ENCODE results near the genes DEDD and PCP4L1.

DNA sequence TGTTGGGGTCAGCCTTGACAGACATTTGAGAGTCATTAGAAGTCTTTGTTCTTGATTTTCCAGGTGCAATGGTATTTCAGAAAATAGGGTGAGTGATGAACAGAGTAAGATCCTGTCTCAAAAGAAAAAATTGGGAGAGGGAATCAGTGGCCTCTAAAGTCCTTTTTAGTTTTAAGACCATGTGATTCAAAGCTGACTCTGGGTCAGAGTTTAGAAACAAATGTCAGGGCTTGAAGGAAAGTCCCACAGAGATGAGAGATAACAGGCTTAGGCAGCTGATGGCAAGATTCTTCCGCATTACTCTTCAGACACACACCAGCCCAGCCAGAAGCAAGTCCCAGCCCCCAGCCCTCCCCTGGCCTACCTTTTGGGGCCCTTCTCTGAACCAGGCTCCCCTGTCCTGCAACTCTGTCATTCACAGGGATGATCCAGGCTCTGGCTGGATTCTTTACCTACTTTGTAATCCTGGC, 13.2 kb upstream of the CASQ1 start:
- PRO-cap: no peak

GRCh38 chr1:160261499-160261796, 901 bp downstream of the DCAF8 start:
- PRO-cap: bidirectional peak, plus-strand start at chr1:160261734, minus-strand start at chr1:160261651

- PRO-cap: no peak
Measured at GRCh38 chr1:160277031-160277546, 7.8 kb downstream of the PEX19 start.

GRCh38 chr1:160289324-160290385, 4.7 kb upstream of the PEX19 start:
- PRO-cap: no peak

GRCh38 chr1:160294283-160294878, 9.4 kb upstream of the PEX19 start:
- PRO-cap: no peak

GRCh38 chr1:160338534-160339843, 4.1 kb downstream of the COPA start:
- PRO-cap: no peak

- PRO-cap: no peak
Measured at GRCh38 chr1:160346956-160347290, 3.7 kb downstream of the NCSTN start.

DNA sequence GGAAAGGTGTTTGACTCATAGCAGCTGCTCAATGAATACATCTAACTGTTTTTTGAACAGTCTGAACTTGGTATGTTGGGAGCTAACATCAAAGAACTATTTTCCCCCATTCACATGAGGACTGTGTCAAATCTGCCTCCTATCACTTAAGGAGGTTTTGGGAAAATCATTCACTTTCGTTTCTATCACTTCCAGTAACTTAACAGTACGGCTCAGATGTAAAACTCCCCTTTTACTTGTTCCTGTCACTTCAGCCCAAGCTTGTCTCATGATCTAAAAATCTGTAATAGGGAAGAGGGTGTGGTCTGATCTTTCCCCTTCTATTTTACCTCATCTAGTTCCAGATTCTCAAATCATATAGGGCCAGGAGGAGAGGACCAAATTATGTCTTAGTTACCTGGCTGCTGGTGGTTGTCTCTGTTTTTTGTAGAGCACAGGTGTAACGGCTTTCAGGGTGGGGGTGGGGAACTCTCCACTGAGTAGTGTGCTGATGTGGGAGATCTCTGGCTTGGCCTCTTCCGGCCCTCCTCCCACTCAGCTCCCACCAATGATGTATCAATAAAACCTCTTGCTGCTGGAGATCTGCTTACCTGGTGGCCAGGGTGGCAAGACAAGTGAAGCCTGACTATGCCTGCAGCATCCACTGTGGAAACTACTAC, 26.3 kb upstream of the SLAMF1 start:
- PRO-cap: no peak

- PRO-cap: no peak
Measured at GRCh38 chr1:160797028-160797923, 1.3 kb downstream of the LY9 start.

- PRO-cap: no peak
Measured at GRCh38 chr1:161011922-161012516, 8.9 kb downstream of the F11R start.

GRCh38 chr1:161084476-161085106, 4.8 kb downstream of the NECTIN4 start:
- PRO-cap: no peak

DNA sequence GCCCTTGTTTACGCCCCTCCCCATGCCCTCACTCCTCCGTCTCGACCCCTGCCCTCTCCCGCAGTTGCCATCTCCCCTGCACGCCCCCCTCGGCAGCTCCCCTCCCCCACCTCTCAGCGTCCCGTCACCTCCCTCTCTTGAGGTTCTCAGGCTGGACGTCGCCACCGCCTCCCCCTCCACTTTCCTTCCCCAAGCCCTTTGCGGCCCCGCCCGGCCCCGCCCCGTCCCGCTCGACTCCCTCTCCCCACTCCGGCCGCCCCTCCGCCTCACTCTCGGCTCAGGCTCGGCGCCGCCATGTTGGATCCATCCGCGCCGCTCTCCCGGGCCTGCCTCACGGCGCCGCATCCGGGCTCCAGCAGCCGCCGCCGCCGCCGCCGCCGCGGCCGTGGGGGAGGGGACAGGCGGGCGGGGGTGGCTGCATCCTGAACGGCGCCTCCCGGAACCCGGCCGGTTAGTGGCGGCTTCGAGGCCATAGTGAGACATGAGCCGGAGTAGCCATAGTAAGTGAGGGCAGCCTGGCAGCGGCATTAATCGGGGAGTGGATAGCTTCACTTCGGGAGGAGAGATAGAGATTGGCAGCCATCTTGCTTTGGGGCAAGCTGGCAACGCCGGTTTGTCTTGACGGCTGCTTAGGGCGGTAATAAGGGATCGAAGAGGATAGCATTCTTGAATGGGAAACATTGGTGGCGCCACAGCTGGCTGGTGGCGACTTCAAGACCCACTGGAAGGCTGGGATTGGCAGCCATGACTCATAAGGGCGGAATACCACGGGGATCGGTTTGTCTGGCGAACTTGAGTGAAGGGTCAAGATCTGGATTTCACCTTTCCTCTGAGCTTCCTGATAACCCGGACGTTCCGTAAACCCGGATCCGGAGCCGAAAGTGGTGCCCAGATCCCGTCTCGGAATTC, at the start of gene DEDD:
Gene DEDD (minus strand): TSS at position 387 of the 909 bp plus-strand sequence.
- PRO-cap: bidirectional peak, plus-strand start at position 269 of the sequence, minus-strand start at position 319 of the sequence; bidirectional peak, plus-strand start at position 551 of the sequence, minus-strand start at position 540 of the sequence

- PRO-cap: no peak
Measured at GRCh38 chr1:161159600-161160356, 478 bp downstream of the USP21 start.

DNA sequence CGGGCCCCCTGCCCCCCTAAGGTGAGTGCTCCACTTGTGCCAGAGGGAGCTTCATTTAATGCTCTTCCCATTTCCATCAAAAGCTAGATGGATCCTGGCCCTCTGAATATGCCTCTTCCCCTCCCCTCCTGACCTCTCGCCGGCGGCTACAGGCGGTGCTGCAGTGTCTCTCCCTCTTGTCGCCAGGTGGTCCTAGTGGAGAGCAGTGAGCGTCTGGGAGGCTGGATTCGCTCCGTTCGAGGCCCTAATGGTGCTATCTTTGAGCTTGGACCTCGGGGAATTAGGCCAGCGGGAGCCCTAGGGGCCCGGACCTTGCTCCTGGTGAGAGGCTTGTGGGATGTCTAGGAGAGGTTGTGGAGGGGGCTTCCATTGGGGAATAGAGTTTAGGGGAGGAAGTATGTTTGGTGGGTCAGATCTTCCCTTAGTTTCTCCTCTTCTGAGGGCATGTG, 712 bp downstream of the PPOX start:
- PRO-cap: no peak

DNA sequence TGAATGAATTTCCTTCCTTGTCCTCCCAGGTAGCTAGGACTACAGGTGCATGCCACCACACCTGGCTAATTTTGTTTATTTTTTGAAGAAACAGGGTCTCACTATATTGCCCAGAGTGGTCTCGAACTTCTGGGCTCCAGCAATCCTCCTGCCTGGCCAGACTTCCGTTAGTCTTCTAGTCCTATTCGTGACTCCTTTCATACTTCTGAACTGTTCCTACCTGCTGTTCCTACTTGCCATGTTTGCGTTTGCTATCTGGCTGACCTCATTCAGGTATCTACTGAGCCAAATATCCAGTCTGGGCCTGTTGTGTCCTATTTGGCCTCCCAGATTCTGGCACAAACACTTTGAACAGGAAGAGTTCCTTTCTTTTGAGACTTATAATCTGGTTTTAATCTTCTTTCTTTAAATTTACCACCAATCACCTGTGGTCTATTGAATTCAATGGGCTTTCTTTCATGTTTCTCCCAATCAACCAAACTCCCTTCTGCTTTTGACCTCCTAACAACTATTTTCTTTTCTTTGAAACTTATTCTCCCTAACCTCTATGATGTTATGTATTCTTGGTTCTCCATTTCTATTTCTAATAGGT, 6.9 kb upstream of the NR1I3 start:
- PRO-cap: no peak

DNA sequence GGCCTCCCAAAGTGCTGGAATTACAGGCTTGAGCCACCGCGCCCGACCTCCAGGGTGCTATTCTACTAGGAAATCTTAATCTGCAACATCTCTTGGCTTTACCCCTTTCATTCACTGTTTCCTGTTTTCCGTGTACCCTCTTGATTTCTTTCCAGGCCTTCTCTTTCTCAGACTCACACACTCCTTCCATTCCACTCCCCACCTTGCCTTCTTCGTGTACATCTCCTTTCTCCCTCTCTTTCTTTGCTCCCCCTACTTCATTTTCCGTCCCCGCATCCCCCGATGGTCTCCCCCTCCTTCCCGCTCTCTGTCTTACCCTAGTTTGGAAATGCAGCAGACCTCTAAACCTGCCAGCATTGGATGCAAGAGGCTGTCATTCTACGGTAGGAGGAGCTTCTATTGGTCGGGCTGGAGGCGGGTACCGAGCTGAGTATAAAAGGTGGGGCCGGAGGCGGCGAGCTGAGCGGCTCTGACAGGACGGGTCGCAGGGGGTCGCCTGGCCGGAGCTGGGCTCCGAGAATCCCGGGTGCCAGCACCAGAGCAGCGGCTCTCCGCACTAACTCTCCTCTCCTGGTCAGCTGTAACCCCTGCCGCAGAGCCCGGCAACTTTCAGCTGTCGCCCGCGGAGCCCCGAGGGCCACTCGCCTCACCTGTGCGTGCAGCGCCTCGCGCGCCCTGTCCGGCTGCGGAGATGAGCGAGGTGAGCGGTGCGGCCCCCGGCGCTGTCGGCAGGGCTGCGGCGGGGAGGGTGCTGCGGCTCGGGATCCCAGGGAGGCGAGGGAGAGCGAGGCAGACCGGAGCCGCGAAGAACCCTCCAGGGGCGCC, at the start of gene PCP4L1:
Gene PCP4L1 (plus strand): TSS at position 462 of the 825 bp plus-strand sequence.
- PRO-cap: unidirectional peak, plus-strand start at position 462 of the sequence

DNA sequence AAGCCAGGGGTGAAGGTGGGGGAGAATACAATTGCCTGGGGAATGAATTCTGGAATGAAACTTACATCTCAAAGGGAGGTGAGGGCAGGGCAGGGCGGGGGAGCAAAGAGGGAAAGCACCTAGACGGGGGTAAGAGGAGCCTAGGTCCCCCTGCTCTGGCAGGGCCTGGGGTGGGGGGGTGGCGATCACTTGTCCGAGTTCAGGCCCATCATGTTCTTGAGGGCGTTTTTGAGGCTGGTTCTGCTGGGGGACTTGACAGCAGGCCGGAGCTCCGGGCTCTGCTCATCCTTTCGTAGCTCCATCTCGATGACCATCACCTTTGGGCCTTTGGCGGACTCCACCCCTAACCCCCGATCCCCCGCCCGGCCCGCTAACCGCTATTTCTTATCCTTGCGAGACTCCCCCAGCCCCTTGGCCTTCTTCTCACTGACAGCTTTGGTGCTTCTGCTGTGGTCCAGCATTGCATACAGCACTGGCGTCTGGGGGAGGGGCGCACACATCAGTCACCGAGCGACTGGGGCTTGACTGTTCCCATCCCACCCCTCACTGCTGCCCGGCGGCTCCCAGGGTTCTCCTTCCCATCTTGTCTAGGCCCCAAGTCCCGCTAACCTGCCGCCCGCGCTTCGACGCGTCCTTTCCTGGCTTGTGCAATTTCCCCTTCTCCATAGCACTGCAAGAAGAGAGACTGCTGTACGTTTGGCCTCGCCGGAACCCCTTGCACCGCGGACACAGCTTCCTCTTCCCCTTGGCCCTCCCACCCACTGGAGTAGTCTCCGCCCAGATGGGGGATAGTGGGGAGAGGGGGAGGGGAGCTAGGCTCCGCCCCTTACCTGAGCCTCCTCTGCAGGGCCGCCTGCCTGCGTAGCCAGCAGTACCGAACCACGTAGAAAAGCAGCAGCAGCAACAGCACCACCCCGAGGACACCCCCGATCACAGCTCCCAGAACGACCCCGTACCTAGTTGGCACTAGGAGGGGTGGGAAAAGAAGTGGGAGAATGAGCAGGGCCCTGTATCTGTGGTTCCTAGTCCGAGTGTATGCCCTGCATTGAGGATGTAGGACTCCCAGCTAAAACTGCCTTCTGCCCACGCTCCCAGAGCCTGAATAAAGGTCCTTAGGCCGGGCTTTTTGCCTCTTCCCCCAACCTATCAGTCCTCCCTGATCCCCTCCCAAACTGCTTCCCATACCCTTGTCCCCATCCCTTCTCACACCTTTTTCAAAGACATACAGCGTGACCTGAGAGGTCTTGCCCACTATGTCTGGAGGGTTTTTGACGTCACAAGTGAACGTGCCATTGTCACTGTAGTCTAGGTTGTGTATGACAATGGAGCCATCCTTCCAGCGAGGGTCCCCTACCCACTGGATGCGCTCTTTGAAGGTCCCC, 3.8 kb downstream of the MPZ start:
- PRO-cap: bidirectional peak, plus-strand start at position 864 of the sequence, minus-strand start at position 730 of the sequence

GRCh38 chr1:161399189-161400252, 31.8 kb upstream of the CFAP126 start:
- PRO-cap: bidirectional peak, plus-strand start at chr1:161399398, minus-strand start at chr1:161399355; bidirectional peak, plus-strand start at chr1:161399982, minus-strand start at chr1:161400001; bidirectional peak, plus-strand start at chr1:161400172, minus-strand start at chr1:161400148

DNA sequence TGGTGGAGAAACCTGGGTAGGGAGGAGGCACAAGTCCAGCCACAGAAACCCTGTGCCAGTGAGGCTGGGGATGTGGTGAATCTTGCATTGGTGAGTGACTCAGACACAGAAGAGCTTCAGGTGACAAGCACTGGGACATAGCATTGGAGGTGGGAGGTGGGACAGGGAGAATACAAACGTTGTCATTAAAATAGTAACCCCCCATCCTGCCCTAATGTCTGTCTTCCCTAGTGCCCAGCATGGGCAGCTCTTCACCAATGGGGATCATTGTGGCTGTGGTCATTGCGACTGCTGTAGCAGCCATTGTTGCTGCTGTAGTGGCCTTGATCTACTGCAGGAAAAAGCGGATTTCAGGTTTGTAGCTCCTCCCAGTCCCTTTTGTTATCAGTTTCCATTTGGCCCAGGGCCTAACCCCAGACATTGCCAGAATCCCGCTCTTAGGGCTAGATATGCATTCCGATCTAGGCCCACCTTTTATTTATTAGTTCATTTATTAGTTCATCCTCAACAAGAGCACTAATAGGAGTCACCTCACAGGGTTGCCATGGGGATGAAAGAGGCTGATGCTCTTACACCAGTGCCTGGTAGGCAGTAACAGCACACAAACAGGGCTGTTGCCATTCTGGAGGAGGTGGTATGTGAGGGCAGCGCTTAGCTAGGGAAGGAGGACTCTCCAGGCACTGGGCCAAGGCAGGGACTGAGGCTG, 5.5 kb downstream of the FCGR2A start:
- PRO-cap: no peak

GRCh38 chr1:161831685-161831971, 65.5 kb downstream of the ATF6 start:
- PRO-cap: no peak

Data from penis (tissue), 1 donor.